ENCODE measurements around a stretch of chr10.

DNA sequence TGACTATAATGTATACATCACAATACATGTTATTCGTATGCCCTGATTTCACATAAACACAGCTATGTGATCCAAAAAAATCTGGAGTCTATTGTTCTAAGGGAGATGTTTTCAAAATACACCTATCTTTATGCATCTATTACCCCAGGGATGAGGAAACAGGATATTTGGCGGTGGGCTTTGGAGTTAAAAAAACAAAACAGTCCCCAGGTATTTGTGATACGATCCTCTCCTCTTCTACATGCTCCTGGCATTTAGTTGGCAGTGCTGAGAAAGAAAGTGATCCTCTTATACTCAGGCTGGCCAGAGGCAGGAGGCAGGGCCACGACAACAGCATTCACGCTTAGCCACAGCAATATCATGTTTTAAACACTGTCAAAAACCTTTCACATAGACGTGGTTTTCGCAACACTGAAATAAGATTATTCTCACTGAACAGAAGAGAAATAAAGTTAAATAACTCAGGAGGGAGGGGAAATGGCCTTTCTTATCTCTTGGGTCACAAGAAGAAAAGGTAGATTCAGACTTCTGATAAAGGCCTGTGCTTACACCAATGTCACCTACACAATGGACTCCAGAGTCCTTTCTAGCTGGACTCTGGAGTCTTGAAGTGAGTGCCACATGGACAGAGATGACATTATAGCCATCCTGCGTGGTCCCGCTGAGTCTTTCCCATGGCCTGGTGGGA lies 88.8 kb downstream of the PIP4K2A start:
- PRO-cap = no peak
- RAMPAGE, long total RNA, 4 experiments = no peak in any of the 4 experiments

DNA sequence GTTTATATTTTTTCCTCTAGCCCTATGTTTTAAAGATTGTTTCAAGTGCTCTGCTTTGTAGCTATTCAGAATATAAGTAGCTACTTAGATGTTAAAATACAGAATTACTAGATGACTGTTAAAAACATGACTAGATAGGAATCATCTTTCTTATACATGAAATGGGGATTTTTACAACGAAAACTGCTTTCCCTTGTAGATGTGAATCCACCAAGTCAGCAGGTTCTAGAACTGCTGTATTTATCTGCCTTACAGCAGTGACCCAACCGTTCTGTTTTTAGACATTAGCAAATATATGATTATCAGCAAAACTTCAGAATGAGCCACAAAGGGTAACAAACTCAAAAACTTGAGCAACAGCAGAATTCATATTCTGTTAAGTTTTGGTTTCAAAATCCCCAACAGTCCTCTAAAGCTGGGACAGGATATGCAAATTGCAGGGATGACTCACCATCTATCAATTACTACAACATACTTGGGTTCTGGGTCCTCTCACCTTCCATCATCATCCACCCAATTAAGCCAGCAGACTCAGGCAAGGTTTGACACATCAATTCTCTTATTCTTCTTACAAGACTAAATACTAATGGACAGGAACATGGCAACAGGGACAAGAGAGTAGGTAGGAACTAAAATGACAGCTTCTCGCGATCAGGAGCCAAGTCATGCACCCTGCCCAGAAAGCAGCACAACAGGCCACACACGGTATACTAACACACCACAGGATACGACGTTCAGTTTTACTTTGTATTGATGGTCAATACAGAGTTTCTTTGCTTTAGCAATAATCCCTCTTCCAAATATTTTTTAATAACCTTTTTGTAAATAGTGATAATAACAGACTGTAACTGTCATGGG lies 83.8 kb downstream of the PIP4K2A start:
- PRO-cap = no peak
- RAMPAGE, long total RNA, 4 experiments = no peak in any of the 4 experiments

DNA sequence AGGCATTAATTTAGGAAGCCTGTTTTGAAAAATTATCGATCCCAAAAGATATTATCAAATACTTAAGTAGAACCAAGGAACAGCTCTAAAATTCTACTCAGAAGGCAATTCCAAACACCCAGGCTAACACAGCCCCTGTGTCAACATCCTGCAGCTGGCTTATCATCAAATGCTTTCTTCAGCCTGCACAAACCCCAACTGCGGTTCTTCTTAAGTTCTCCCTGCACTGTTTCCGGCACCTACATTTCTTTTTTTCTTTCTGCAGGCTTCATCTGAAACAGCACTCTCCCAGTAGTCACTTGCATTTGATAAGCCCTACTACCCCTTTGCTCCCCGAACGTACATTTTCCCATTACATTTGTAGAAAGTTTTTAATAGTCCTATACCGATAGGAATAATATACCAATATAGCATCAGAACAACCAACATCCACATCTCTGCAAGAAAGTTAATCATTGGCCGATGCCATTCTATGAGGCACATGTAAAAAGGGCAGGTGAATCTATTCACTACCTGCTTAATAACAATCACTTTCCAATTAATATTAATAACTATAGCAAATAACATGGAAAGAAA lies 47.8 kb downstream of the PIP4K2A start:
- PRO-cap = no peak
- RAMPAGE, long total RNA, 4 experiments = start-site peak on the minus strand in 1 of 4 experiments, centred at position 519 of the sequence, 5 reads per replicate

DNA sequence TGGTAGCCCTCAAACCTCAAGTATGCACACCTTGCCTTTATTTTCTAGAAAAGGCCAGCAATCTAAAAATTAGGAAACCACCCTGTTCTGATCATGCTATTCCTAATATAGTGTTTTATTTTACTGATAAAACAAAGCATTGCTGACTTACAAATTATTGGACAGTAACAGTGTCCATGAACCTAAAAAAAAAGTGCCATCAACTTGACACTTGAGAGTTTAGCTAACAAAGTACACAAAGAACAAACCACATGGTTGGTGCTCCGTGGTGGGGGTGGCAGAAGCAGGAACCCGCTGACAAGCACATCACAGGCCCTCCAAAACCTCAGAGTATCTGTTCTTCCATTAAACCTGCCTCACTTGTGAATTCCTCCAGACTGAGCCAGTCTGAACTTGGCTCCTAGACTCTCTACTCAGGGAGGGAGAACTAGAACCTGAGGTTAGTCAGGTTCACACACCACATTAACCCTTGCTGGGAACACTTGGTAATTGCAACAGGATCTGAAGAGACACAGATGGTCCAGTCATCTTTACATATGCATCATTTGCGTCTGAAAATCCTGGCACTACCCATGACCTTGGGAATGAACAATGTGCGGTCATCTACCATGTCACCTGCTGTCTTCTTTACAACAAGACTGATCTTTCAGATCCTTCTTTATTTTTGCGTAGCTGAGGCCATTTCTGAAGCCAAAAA lies 31.9 kb downstream of the PIP4K2A start:
- PRO-cap = no peak
- RAMPAGE, long total RNA, 4 experiments = start-site peak on the minus strand in 1 of 4 experiments, centred at position 522 of the sequence, 6 reads per replicate

DNA sequence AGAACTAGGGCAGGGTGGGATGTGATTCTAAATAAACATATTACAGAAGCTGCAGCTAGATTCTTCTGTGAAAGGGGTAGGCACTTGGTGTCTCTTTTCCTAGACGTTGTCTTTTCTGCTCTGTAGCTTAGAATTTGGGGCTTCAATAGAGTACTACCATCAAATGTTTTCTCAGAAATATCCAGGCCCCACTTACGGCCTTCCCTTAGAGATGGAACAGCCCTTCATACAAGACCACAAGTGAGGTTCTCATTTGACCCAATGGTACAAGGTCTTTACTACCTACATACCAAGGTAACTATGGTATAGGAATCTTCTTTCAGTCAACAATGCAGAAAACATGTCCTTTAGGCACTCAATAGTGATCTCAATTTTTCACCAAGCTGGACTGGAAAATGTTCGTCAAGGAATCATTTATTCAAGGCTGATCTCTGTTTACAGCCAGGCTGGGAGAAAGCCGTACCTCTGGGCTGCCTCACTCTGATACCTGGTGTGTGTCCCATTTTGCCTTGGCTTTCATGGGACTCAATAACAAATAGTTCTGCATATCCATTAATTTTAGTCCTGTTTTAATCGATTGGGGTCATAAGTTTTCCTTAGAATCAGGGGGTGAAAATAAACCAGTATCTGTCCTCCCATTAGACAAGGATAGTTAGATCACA lies 21.7 kb downstream of the PIP4K2A start:
- PRO-cap = no peak
- RAMPAGE, long total RNA, 4 experiments = start-site peak on the minus strand in 1 of 4 experiments, centred at position 420 of the sequence, 6 reads per replicate

- PRO-cap = no peak
- RAMPAGE, long total RNA, 4 experiments = no peak in any of the 4 experiments
Measured at GRCh38 chr10:22700938-22701869, 13.2 kb downstream of the PIP4K2A start.

GRCh38 chr10:22708196-22709468 lies 5.7 kb downstream of the PIP4K2A start:
- PRO-cap = no peak
- RAMPAGE, long total RNA, 4 experiments = start-site peak on the minus strand in 1 of 4 experiments, at chr10:22708670-22709050 at its widest, 8 reads per replicate

DNA sequence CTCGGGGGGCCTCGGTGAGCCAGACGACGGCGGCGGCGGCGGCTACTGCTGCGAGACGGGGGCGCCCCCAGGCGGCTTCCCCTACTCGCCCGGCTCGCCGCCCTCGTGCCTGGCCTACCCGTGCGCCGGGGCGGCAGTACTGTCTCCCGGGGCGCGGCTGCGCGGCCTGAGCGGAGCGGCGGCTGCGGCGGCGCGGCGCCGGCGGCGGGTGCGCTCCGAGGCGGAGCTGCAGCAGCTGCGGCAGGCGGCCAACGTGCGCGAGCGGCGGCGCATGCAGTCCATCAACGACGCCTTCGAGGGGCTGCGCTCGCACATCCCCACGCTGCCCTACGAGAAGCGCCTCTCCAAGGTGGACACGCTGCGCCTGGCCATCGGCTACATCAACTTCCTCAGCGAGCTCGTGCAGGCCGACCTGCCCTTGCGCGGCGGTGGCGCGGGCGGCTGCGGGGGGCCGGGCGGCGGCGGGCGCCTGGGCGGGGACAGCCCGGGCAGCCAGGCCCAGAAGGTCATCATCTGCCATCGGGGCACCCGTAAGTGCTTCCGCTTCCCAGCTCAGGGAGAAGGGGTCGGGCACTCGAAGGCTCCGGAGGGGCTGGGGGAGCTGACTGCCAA lies 779 bp downstream of the PTF1A start:
- PRO-cap = no peak
- RAMPAGE, long total RNA, 4 experiments = no peak in any of the 4 experiments

DNA sequence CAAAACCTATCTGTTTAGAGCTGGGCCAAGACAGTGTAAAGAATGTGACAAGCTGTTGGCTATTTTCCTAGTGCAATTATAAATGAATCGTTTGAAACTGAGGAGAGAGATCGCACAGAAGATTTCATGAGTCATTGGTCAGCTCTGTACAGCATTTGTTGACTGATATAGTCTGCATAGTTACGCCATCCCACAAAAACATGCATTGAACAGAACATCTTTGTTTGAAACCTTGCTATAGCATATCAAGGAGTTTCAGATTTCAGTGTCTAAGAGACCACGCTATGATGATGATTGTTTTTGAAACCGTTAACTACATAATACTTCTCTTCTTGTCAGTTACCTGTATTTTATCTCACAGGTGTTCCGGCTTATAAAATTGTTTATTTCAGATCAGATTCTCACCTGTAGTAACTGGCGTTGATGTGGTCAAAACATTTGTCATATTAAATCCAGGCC lies 1.3 kb upstream of the C10orf67 start:
- PRO-cap = no peak
- RAMPAGE, long total RNA, 4 experiments = no peak in any of the 4 experiments

- PRO-cap = bidirectional peak, plus-strand start at chr10:23439793, minus-strand start at chr10:23439799
- RAMPAGE, long total RNA, 4 experiments = no peak in any of the 4 experiments
Measured at GRCh38 chr10:23439604-23439863, 659 bp downstream of the OTUD1 start.

GRCh38 chr10:24209864-24210554 lies 1.1 kb downstream of the KIAA1217 start:
- PRO-cap = bidirectional peak, plus-strand start at chr10:24210336, minus-strand start at chr10:24210169
- RAMPAGE, long total RNA, 4 experiments = no peak in any of the 4 experiments

DNA sequence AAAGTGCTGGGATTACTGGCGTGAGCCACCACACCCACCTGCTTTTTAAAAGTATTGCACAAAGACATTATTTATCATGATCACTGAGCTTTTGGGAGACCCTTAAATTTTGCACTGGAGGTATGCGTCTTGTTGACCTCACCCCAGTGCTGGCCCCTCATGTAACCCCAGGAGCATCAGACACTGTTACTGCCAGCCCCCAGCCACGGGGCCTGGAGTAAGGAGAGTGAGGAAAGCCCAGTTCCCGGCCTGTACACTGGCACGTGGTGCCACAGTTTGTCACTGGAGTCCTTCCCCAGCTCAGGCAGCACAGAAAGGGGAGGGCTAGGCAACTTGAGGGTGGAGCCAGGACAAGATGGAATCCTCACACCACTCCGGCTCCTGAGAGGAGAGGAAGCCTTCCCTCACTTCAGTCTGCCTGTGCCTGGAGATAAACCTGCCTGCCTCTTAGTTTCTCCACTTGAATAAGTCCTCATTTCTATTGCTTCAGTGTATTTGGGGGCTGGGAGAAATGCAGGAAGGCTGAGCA lies 175.9 kb downstream of the KIAA1217 start:
- PRO-cap = no peak
- RAMPAGE, long total RNA, 4 experiments = no peak in any of the 4 experiments

- PRO-cap = no peak
- RAMPAGE, long total RNA, 4 experiments = no peak in any of the 4 experiments
Measured at GRCh38 chr10:24438004-24438586, 229.2 kb downstream of the KIAA1217 start.

- PRO-cap = no peak
- RAMPAGE, long total RNA, 4 experiments = no peak in any of the 4 experiments
Measured at GRCh38 chr10:24467160-24467605, 256.5 kb downstream of the ARHGAP21 start.

DNA sequence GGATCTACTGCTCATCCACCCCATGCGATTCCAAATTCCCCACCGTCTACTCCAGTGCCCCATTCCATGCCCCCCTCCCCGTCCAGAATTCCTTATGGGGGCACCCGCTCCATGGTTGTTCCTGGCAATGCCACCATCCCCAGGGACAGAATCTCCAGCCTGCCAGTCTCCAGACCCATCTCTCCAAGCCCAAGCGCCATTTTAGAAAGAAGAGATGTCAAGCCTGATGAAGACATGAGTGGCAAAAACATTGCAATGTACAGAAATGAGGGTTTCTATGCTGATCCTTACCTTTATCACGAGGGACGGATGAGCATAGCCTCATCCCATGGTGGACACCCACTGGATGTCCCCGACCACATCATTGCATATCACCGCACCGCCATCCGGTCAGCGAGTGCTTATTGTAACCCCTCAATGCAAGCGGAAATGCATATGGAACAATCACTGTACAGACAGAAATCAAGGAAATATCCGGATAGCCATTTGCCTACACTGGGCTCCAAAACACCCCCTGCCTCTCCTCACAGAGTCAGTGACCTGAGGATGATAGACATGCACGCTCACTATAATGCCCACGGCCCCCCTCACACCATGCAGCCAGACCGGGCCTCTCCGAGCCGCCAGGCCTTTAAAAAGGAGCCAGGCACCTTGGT lies 250.3 kb downstream of the ARHGAP21 start:
- PRO-cap = no peak
- RAMPAGE, long total RNA, 4 experiments = no peak in any of the 4 experiments

DNA sequence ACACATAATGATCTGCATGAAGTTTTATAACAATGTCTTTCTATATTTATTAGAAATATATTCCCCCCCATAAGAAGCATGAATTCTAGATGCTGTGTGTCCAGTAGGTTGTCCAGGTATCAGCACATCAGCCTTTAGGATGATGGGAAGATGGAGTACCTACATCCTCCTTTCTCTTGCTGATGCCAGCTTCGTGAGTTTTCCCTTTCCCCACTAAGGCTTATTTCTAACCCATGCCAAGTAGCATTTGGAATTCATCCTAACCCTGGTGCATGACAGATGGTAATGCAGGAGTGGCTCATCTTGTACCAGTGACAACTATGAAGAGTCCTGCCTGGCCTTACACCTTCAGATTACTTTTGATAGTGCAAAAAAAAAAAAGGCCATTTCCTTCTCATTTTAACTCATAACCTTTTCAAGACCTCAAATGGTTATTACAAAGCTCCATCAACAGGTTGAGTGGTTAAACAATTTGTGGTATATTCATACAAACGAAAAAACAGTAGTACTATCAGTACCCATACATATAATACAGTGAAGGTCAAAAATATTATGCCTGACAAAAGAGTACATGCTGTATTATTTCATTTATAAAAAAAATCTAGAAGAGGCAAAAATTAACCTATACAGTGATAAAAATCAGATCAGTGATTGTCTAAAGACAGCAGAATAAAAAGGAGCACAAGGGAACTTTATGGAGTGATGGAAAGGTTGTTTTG lies 58.6 kb downstream of the ARHGAP21 start:
- PRO-cap = no peak
- RAMPAGE, long total RNA, 4 experiments = no peak in any of the 4 experiments

- PRO-cap = no peak
- RAMPAGE, long total RNA, 4 experiments = no peak in any of the 4 experiments
Measured at GRCh38 chr10:24709757-24710534, 13.7 kb downstream of the ARHGAP21 start.

- PRO-cap = bidirectional peak, plus-strand start at chr10:24724860, minus-strand start at chr10:24724648
- RAMPAGE, long total RNA, 4 experiments = no peak in any of the 4 experiments
Measured at GRCh38 chr10:24724759-24725157, 1.1 kb upstream of the ARHGAP21 start.

DNA sequence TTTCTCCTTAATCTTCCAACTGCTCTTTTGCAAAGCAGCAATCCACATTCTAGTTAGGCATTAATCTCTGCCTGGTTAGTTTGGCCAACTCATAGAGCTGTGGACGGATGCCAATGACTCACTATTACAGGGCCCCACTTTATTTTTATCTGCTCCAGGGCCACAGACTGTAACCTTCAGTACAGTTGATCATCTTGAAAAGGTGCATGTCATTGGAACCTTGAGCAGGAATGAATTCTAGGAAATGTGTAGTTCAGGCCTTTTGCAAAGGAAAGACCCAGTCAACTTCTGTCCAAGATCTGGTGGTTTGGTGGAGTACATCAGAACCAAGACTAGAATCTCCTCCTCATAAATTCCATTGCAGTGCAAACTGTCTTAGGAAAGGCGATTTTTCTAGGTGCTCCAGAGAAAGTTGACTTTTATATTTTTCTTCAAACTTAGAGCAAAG lies 50.2 kb downstream of the PRTFDC1 start:
- PRO-cap = no peak
- RAMPAGE, long total RNA, 4 experiments = no peak in any of the 4 experiments

DNA sequence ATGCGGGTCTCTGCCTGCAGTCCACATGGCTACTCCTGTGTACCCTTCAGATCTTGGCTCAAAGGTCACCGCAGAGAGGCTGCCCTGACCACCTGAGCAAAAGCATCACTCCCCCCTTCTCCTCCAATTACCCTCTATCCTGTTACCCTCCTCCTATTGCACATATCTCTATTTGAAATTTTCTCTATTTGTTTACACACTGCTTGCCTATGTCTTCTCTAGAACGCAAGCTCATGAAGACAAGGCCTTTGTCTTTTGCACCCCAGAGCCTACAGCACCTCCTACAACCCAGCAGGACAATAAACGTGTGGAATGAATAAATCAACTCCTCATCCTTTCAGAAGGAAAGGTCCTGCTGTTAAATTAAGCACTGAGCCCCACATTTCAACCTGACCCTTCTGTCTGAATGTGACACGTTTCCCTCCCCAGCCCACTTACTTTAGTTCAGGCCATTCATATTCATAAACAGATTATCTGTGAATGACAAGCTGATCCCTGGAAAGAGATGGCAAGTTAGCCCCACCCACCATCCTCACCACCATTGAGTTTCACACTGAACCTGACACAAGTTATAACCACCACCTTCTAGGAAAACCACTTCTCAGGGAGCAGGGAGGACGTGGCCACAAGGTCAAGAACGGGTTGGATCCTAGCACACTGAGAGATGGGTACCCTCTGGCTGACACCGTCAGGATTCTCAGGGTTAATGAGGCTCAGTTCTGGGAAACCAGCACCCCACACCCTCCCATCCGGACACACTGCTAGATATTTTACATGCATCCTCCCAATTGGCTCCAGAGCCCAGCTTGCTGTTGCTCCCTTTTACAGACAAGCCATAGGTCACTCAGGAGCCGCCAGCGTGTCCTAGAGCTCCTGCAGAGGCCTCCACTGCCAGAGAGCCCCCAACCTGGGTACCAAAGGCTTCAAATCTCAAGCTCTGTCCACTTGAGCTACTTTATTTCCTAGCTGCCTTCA lies 1.0 kb downstream of the PRTFDC1 start:
- PRO-cap = unidirectional peak, plus-strand start at position 825 of the sequence
- RAMPAGE, long total RNA, 4 experiments = no peak in any of the 4 experiments

Measured in gastroesophageal sphincter (tissue), 4 donors.